Metastatic Pancreatic Carcinoma in the Ovary (tissue), 1 donor: Measurements from ENCODE around the gene ADRA2B.

- PRO-cap, result no peak
Measured at GRCh38 chr2:88690944-88691354, 524 bp upstream of the RPIA start.

- PRO-cap, result no peak
Measured at GRCh38 chr2:88737684-88738047, 46.2 kb downstream of the RPIA start.

- PRO-cap, result no peak
Measured at GRCh38 chr2:88765232-88766394, 74.1 kb downstream of the RPIA start.

DNA sequence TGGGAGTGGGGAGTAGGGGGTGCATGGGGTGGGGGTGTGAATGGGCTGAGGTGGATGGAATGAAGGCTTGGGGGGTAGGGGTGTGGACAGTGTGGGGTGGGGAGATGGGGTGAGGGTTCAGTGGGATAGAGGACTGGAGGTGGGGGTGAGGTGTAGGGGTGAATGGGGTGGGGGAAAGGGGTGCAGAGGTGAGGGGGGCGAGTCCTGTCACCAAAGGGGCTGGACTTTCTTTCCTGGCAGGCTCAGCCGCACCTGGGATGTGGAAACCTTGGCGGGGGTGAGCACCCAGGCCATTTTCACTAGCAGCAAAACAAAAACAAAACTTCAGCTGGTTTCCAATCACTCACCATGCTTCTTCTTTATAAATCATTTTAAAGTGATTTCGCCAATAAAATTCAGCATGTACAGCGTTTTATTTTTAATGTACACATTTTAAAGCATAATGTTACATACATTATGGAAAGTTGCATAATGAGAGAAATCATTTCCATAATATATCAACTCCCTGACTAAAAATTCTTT, 75.0 kb downstream of the RPIA start:
- PRO-cap, result no peak

GRCh38 chr2:88827755-88828309, 136.4 kb downstream of the RPIA start:
- PRO-cap, result no peak

GRCh38 chr2:88896879-88897525, 205.5 kb downstream of the RPIA start:
- PRO-cap, result no peak

DNA sequence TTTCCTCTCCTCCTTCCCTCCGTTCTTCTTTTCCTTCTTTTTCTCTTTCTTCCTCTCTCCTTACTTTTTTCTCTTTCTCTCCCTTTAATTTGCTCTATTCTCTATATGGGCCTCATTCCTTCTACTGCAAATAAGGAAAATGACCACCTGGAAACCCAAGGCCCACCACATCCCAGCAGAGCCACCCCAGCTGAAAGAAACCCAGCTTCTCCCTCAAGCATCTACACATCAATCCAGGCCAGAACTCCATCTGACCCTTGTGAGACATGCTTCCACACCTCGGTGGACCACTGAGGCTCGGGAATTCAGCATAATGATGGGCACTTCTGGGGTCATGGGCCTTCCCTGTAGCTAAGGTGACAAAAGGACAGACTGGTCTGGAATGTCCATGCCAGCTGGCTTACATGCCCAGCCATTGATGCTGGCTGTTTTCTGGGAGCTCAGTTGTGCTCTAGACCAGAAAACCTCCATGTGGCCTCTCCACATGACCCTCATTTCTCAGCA, 874.4 kb downstream of the RPIA start:
- PRO-cap, result no peak

- PRO-cap, result no peak
Measured at GRCh38 chr2:89838335-89838932, 1147.0 kb downstream of the RPIA start.

DNA sequence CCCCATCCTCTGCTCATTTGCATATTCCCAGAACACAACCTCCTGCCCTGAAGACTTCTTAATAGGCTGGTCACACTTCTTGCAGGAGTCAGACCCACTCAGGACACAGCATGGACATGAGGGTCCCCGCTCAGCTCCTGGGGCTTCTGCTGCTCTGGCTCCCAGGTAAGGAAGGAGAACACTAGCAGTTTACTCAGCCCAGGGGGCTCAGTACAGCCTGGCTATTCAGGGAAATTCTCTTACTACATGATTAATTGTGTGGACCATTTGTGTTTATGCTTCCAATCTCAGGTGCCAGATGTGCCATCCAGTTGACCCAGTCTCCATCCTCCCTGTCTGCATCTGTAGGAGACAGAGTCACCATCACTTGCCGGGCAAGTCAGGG, 1462.5 kb downstream of the RPIA start:
- PRO-cap, result no peak

DNA sequence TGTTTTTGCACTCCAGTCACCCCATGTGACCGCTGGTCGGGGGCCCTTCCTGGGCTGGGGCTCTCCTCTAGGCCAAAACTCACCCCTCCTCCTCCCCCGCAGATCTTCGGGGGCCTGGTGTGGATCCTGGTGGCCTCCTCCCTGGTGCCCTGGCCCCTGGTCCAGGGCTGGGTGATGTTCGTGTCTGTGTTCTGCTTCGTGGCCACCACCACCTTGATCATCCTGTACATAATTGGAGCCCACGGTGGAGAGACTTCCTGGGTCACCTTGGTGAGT, 22.3 kb downstream of the MAL start:
- PRO-cap, result no peak

DNA sequence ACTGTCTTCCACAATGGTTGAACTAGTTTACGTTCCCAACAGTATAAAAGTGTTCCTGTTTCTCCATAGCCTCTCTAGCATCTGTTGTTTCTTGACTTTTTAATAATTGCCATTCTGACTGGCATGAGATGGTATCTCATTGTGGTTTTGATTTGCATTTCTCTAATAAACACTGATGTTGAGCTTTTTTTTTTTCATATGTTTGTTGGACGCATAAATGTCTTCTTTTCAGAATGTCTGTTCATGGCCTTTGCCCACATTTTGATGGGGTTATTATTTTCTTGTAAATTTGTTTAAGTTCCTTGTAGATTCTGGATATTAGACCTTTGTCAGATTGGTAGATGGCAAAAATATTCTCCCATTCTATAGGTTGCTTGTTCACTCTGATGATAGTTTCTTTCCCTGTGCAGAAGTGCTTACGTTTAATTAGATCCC, 173.5 kb downstream of the ANKRD36C start:
- PRO-cap, result no peak

DNA sequence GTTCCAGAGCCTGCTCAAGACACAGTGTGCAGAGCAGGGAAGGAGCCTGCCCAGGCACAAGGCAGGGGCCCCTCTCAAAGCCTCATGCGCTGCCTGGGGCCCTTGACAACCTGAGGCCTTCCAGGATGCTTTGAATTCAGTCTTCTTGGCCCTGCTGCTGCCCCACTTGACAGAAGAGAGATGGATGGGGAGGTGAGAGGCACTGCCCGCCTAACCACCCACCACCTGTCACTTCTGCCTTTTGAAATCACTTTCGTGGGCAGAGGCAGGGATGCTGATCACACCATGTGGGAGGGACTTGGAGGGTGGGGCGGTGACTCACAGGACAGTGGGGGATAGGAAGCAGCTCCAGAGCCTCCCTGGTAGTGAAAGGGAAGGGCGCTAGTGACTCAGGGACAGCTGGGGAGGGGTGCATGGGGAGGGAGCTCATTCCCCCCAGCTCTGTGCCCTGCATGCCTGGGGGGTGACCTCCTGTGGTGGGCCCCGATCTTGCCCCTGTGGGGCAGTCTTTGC, 28.3 kb upstream of the GPAT2 start:
- PRO-cap, result no peak

DNA sequence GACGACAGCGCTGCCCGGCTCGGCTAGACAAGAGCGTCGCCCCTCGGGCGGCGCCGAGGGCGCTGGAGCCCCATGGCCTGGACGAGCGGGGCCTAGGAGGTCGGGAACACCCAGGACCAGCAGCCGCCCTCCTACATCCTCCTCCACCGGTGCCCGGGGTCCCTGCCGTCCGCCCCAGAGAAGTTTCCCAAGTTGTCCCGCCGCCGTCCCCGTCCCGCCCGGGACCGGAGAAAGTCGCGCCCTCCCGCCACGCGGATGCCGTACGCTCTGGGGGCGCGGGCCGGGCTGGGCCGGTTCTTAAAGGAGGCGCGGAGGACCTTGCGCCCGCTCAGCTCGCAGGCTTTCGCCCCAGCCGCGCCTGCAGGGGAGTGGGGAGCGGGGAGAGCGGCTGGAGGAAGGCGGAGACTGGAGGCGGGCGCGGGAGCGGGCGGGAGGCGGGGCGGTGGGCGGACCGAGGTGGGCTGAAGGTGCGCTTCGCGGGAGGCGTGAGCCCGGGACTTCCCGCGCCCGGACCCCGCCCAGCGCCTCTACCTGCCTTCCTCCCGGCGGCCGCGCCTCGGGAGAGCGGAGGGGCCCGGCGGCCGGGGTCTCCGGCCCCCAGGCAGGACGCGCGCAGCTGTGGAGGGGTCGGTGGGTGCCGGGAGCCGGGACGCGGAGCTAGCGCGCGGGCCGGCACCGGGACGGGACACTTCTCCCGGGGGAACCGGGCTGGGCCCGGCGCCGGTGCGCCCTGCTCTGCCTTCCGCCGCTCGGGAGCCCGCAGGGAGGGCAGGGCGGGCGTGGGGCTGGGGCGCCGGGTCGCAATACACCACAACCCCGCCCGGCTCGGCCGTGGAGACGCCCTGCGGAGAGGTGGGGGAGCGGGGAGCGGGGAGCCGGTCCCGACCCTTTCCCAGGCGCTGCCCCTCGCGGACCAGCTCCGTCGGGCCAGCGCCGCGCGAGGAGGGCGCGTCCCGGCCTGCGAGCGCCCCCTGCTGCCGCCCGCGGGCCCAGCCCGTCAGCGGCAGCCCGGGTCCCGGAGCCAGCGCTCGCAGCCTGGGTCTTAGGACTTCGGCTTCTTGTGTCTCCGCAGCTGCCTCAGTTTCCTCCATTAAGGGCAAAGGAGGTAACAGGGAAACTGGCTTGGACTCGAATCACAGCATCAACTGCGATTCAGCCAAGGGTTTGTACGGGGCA, at the start of gene ADRA2B:
Gene ADRA2B (minus strand): TSS at position 370 of the 1,176 bp plus-strand sequence.
- PRO-cap, result bidirectional peak, plus-strand start at position 445 of the sequence, minus-strand start at position 362 of the sequence

- PRO-cap, result no peak
Measured at GRCh38 chr2:96121452-96121651, 5.0 kb upstream of the ADRA2B start.

GRCh38 chr2:96131267-96131940, 6.9 kb downstream of the ASTL start:
- PRO-cap, result no peak

GRCh38 chr2:96191985-96192552, 16.6 kb downstream of the STARD7 start:
- PRO-cap, result no peak

- PRO-cap, result no peak
Measured at GRCh38 chr2:96205839-96206481, 2.7 kb downstream of the STARD7 start.

- PRO-cap, result unidirectional peak, minus-strand start at chr2:96260524; unidirectional peak, minus-strand start at chr2:96260595
Measured at GRCh38 chr2:96260176-96261312, 5.3 kb downstream of the TMEM127 start.

- PRO-cap, result no peak
Measured at GRCh38 chr2:96264646-96265091, 1.1 kb downstream of the TMEM127 start.

DNA sequence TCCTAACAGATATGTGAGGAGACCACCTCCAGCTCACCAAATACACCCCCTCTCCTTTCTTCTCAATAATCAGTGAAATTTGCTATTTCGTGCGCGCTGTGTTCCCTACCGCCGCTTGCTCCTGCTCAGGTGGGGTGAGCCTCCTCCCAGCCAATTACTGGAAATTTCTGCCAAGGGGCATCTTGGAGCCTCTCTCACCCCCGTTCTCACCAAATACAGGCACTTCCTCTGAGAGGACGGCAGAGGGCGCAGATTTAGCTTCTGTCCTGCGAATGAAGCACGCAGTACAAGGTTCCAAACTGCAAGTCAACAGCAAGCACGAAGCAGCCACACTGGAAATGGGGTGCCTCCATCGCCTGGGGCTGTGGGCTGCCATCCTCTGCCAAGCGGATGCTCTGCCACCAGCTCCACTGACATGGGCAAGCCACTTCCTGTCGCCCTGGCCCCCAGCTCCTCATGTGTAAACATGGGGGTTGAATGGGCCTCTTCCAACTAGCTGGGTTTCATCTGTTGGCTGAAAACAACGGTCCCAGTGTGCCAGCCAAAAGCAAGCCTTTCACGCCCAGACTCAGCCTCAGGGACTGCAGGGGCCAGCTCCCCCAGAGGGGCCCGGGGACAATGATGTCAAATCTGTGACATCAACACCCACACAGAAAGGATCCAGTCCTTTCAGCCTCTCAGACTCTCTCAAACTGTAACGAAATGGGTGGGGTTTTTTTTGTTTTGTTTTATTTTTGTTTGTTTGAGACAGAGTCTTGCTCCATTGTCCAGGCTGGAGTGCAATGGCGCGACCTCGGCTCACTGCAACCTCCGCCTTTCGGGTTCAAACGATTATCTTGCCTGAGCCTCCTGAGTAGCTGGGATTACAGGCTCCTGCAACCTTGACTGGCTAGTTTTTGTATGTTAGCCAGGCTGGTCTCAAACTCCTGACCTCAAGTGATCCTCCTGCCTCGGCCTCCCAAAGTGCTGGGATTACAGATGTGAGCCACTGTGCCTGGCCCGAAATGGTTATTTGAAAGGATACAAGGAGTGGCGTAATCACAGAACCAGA, 72.0 kb downstream of the NCAPH start:
- PRO-cap, result no peak